Pericardium fibroblast (primary cell): ENCODE data around the genes OR2A42 and KRBA1.

- RAMPAGE, long total RNA, result no peak
Observed at GRCh38 chr7:143519558-143519757, 41.8 kb downstream of the TAS2R41 start.

DNA sequence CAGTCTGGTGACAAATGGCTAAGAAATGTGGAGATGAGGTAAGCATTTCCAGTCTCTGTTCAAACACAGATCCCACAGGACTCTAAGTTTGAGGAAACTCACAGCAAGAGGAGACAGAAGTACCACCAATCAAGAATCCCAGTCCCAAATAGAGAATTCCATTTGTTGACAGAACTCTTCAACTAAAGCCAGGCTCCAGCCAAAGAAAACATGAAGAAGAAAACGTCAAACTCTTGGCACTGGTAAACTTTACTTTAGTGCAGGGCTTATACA, 49.1 kb upstream of the CTAGE6 start:
- RAMPAGE, long total RNA, result no peak

DNA sequence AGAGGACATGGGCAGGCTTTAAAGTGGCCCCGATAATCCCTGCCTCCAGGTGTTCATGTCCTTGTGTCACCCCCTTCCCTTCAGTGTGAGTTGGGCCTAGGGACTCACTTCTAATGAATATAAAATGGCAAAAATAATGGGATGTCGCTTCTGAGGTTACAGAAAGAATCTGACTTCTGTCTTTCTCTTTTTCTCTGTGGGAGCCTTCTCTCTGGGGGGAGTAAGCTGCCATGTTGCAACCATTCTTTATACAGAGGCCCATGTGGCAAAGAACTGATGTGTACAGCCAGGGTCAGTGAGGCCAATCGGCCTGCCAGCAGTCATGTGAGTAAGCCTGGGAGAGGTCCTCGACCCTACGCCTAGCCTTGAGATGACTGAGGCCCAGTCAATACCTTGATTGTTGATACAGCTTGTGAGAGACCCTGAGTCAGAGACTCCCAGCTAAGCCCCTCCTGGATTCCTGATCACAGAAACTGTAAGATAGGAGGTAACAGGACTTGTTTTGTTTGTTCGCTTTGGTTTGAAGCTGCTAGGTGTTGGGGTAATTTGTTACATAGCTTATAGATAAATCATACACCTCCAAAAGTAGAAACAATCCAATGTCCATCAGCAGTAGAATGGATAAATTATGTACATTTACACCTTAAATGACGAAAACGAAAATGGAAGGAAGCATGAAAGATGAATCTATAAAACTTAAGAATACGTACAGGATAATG, 1.6 kb downstream of the TCAF1 start:
- RAMPAGE, long total RNA, result no peak

GRCh38 chr7:144239475-144239952, at the start of gene OR2A42:
TSS of gene OR2A42 (minus strand) at chr7:144239605.
- RAMPAGE, long total RNA, result no peak

GRCh38 chr7:145582938-145583163, 533.8 kb upstream of the CNTNAP2 start:
- RAMPAGE, long total RNA, result no peak

GRCh38 chr7:146750069-146750372, 633.4 kb downstream of the CNTNAP2 start:
- RAMPAGE, long total RNA, result no peak

DNA sequence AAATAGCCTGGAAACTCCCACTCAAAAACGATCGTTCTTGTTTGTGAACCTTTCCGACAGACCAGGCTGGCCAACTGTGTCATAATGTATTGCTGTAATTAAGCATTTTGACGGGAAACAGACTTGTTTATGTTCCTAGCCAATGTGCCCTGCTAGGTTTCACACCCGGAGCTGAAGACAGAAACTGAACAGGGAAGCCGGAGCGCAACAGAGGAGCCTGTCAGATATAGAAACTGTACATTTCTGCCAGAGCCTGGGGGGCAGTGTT, 55.4 kb upstream of the C7orf33 start:
- RAMPAGE, long total RNA, result no peak

DNA sequence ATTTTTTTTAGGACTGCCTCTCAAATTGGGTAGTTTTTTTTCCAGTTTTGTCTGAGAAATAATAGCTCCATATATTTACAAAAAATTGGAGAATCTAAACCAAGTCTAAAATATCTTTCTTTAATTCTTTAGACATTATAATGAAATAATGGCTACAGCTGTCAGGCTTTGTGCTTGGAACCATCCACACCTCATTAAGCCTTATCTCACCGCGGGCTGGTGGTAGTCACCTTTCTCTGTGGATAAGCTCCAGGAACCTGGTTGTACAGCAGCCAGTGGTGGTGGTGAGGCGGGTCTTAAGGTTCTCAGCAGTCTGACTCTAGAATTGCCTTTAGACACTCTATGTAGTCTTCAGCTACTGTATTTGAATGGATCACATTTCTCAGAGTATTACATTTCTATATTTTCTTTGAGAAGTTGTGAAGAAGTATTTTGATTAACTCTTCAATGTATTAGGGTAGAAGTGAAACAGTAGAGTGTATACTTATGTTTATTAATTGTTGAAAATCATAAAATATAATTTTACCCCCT, 34.2 kb downstream of the CUL1 start:
- RAMPAGE, long total RNA, result no peak

DNA sequence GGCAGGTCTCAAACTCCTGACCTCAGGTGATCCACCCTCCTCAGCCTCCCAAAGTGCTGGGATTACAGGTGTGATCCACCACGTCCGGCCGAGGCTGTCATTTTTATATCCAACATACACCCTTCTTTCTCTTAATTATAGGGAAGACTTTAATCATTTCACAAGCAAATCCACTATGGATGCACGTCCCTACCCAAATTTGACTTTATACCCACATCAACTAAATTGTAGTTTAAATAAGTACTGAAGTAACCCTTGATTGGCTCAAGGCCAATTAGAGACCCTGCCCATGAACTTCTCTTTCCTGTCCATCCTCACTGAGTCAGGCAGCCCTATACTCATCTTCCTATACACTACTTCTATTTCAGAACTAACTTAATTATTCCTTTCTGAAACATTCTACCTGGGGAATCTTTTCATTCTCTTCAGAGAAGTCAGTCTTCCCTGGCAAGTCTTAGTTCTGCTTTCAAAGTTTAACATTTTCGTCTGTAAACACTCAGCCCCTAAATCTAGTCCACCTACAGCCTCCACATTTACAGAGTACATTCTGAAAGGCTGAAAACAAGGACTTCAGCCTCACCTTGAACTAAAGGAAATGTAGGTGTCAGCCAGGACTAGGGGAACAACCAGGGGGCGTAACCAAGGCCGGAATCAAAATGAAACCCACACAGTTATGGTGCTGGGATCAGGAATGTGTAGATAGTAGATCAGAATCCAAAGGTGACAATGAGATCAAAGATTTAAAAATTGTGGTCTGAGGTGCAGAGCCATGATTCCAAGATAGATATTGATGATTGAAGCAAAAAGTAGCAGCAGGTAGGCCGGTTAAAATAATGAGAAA, 78.0 kb downstream of the CUL1 start:
- RAMPAGE, long total RNA, result no peak

- RAMPAGE, long total RNA, result no peak
Observed at GRCh38 chr7:149285621-149286184, 23.7 kb downstream of the ZNF783 start.

DNA sequence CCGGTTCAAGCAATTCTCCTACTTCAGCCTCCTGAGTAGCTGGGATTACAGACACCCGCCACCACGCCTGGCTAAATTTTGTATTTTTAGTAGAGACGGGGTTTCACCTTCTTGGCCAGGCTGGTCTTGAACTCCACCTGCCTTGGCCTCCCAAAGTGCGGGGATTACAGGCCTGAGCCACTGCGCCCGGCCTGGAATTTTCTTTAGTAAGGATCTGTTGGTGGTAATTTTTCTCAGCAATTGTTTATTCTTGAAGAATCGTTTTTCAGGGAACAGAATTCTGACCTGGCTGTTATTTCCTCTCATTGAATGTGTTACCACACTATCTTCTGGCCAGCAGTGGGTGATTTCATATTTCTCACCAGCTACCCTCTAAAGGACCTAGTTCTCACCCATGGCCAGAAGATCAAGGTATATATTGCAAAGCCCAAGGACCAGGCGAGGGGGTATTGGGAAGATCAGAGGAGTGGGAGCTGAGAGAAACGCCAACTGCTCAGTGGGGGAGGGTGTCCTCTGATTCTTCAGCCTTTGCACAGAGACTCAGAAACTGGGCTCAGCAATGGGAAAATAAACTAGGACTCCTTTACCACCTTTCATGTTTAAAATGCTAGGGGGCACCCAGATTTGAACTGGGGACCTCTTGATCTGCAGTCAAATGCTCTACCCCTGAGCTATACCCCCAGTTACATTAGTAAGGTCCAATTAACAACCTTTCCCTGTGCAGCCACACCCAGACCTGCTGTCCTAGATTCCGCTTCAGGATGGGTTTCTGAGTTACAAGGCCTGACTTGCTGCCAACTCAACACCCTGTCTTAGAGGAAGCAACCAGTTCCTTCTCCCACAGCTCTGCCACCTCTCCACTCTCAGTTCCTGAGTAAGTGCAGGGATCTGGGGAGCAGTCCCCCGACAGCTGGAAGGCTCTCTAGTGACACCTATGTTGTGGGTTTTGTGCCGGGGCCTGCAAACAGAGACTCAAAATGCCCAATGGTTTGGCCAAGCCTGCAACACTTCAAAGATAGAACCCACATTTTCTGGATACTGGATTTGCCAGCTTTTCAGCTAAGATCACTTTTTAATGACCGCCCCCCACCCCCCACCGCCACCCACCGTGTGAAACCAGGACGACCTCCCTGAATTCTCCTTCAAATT, 93.4 kb downstream of the ZNF783 start:
- RAMPAGE, long total RNA, result no peak

- RAMPAGE, long total RNA, result no peak
Observed at GRCh38 chr7:149459567-149460490, 1.0 kb downstream of the ZNF777 start.

DNA sequence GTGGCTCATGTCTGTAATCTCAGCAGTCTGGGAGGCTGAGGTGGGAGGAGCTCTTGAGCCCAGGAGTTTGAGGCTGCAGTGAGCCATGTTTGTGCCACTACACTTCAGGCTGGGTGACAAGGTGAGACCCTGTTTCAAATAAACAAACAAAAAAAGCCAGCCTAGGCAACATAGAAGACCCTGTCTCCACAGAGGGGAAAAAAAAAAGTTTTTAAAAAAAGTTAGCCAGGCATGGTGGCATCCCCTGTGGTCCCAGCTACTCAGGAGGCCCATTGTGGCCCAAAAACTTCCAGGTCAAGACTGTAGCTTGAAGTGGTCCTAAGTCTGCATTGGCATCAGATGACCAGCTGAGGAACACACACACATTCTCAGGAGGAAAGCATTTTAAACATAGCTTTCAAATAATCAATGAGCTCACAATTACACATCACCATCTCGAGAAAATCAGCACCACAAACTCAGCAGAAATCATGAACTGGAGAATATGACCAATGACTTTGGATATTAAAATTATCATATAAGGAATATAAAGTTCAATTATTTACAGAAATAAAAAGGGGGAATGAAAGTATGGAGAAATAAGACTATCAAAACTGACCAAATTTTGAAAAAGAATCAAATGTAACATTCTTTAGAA, 17.7 kb downstream of the ZNF746 start:
- RAMPAGE, long total RNA, result no peak

- RAMPAGE, long total RNA, result no peak
Observed at GRCh38 chr7:149561470-149561857, 63.9 kb upstream of the ZNF746 start.

DNA sequence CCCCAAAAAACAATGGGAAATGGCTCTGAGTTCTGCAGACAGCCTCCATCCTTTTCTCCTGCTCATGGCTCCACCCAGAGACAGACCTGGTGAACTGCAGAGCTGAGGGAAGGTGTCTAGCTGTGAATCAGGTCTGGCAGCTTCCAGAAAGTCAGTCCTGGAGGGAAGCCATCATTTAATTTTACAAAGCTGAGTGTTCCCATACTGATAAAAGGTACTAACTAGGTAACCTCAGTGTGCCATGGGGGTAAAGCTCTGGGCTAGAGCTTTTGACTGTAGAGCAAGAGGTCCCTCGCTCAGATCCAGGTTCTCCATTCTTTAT, 101.4 kb upstream of the ZNF746 start:
- RAMPAGE, long total RNA, result no peak

GRCh38 chr7:149600556-149601124, 103.0 kb upstream of the ZNF746 start:
- RAMPAGE, long total RNA, result no peak

DNA sequence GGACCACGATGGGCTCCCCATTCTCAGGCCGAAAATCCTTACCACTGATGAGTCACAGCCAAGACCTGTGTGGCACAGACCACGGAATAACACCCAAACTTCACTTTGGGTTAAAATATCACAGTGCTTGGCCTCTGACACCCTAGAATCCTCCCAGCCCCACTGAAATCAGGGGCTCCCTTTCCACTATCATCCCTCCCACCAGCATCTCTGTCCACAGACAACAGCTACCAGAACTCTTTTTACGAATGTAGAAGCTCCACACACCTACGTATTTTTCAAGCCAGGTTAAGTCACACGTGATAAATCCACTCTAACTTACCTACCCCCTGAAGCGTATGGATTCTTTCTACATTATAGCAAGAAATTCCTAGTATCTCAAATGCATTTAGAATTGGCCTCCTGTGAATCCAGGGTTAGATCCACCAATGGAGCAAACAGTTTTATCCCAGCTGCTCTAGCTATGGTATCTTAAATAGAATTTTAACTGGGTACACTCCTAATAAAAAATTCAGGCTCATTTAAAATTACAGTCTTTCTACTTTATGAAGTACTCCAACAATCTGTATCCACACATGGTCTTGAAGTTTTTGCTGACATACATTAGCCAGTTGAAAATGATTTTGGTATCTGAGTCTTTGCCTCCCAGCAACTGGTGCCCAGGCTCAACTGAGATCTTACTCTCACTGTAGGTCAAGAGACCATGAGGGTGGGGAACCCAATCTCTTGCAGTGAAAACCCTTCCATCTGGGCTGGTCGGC, 104.9 kb upstream of the KRBA1 start:
- RAMPAGE, long total RNA, result no peak

GRCh38 chr7:149624421-149625301, 90.1 kb upstream of the KRBA1 start:
- RAMPAGE, long total RNA, result no peak

DNA sequence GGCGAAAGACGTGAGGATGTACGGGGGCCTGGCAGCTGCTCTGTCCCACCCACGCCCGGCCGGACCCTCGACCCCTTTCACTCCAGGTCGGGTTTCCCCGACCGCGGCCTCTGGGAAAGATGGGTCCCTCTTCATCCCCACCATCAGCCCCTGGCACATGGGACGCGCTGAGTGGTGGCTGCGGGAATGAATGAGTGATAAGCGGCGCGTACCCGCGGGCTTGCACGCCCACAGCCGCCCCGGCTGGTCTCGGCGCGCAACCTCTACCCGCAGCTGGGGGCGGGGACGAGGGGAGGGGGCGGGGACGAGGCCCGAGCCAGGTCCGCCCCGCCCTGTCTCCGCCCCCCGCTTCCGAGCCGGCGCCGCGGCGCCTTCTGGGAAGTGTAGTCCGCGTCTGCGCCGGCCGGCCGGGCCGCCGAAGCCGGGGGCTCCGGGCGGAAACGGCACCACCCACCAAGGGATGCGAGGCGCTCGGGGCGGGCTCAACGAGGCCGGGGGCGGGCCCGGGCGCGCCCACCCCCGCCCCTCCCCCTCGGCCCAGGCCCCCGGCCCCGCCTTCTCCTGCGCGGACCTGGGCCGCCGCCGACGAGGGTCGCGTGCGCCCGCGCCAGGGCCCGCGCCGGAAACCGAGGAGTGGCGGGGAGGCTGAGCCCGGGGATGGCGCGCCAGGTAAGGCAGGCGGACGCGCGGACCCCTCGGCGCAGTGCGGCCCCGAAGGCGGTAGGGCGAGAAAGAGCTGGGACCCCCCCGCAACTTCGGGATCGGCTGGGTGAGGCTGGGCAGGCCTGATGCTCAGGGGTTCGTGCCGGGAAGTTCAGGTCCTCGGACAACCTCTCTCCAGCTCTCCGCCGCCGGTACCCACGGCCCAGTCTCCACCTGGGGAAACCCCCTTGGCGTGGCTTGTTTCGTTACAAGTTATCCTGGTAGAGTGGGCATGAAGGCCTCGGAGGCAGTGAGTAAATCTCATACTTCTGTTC, at the start of gene KRBA1:
TSS of gene KRBA1 (plus strand) at position 554 of the 977 bp plus-strand sequence.
- RAMPAGE, long total RNA, result no peak

DNA sequence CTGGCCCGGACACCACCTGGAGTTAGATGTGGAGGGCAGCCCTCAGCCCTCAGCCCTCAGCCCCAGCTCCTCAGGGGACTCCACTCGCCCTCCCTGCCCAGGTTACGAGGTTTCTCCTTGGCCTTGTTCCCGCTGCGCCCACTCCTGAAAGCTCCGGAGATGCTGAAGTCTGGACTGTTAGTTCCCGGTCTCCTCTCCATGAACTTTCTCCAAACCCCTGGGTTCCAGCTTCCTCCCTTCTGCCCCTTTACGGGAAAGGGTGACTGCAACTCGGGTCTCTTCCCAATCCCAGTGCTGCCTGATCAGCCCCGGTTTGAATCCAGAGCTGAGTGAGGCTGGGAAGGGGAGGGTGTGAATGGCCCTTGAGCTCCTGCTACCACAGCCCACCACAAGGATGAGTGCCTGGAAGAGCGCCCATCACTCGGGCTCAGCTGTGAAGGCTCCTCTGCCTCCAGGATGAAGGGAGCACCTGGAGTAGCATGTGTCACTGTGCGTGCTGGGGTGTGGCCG, 824 bp upstream of the ZNF467 start:
- RAMPAGE, long total RNA, result no peak